ENCODE measurements around the gene CHRNE.

DNA sequence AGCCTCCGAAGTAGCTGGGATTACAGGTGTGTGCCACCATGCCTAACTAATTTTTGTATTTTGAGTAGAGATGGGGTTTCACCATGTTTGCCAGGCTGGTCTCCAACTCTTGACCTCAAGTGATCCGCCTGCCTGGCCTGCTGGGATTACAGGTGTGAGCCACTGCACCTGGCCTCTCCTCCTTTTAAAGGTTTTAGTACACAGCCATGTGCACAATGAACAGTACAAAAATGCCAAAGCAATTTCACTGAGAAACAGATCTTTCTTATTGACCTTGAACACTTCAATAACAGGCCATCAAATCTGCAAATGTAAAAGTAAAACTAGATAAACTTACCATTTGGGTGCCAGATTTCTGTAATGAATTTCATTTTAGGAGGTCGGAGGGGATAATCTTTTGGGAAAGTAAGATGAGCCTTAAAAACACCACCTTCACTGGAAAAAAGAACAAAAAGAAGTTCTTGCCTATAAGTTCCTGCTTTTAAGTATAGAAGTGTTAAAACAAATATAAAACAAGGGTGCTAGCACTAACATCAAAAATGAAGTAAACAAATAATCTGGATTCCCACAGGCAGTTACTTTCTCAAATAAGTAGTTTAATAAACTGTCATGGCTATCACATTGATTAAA is 32.7 kb upstream of the ANKFY1 start:
- RRBS: no CpG with 5 or more reads among the region's 3 CpGs

- RRBS: no CpG with 5 or more reads among the region's 4 CpGs
Observed at GRCh38 chr17:4342066-4342538, 24.4 kb downstream of the UBE2G1 start.

GRCh38 chr17:4518813-4519560 is 20.3 kb downstream of the SPNS2 start:
- RRBS: no CpG with 5 or more reads among the region's 23 CpGs

- RRBS: no CpG with 5 or more reads among the region's 10 CpGs
Observed at GRCh38 chr17:4573724-4574286, 10.5 kb upstream of the SMTNL2 start.

DNA sequence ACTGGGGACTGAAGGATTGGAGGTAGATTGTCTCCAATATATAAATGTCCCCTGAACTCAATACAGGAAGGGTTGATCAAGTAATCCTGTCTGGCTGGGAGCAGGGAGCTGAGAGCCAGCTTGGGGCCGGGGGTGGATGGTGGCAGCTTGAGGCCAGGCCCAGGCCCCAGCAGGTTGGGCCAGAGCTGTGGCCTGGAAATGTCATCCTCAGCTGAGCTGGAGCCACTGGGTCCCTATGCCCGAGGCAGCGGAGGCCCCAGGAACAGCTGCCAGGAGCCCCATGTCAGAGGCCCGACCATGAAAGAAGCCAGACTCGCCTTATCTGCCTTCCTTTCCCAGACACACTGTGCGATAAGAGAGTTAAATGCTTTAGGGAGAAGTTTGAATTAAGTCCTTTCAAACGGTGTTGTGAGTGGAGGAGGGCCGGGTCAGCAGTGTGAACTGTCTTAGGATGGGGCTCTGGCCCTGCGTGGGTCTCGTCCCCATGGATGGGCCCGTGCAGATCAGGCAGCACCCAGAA is 3.5 kb downstream of the SMTNL2 start:
- RRBS: no CpG with 5 or more reads among the region's 11 CpGs

- RRBS: 19% methylated on average over 4 of the region's 23 CpGs
Observed at GRCh38 chr17:4599663-4600370, 15.5 kb downstream of the SMTNL2 start.

DNA sequence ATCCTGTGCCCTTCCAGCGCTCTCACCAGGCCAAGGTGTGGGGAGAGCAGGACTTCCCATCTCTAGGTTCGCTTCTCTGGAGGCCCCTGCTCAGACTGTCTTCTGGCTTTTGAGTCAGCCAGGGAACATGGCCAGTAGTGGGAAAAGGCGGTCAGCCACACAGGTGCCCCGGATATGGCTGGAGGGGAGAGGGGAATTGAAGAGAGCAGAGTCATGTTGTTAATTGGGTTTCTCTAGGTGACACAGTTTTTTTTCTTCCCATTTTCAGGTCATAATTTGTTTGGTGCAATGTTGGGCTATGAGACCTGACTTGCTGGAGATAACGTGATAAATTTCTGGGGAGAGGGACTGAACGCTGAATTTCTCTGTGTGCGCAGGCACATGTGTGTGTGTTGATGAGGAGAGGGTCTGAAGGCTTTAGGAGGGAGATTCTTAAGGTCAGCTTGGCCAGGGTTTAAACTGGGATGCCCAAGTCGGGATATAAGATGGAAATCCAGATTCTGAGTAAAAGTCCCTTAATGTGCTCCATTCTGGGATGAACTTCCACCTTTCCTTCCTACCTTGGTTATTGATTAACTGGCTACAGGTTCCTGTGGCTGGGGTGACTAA is 1.7 kb downstream of the MINK1 start:
- RRBS: no CpG with 5 or more reads among the region's 8 CpGs

- RRBS: no CpG with 5 or more reads among the region's 12 CpGs
Observed at GRCh38 chr17:4837766-4838797, 4.9 kb downstream of the MINK1 start.

GRCh38 chr17:4849903-4850703 is 17.0 kb downstream of the MINK1 start:
- RRBS: no CpG with 5 or more reads among the region's 8 CpGs

DNA sequence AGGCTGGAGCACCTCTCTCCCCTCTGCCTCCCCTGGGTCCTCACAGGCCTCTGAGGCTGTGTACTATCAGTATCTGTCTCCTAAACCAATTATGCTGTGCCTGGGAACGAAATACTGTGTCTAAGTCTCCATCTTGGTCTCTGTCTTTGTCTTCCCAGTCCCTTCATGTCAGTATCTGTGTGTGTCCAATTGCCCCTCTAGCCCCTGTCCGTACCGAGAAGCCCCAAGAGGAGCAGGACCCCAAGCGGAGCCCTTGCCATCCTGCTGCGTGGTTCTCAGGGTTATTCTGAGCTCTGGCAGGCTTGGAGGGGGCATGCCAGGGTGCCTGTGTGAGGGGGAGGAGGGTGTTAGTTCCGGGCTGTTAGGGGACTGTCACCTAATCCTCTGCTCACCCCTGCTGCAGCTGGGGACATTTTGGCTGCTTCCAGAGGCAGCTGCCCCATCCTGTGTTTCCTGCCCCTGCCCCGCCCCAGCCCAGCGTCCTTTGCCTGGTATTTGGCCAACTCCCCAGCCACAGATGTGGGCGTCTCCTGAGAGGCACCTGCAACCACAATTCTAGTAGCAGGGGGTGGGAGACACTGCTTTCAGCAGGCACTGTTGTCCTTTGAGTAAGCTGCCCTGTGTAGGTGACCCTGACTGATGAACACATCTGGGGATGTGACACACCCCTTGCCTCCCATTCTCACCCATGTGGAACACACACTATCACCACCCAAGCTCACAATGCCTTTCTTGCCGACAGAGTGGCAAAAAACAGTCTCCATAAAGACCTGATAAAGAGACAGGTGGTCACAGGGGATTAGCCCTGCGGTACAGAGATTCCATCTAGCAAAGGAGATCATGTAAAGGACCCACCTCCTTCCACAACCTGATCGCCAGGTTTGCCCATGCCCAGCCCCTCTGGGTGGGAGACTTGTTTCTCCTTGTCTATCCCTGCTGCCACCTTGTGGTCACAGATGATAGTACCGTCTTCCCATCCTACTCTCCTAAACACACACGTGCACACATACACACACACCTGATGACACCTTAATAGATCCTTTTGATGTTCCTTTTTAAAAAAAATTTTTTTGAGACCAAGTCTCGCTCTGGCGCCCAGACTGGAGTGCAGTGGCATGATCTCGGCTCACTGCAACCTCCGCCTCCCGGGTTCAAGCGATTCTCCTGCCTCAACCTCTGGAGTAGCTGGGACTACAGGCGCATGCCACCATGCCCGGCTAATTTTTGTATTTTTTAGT is at the start of gene CHRNE:
Gene CHRNE (minus strand): TSS at position 295 of the 1,238 bp plus-strand sequence.
- RRBS: no CpG with 5 or more reads among the region's 22 CpGs

- RRBS: no CpG with 5 or more reads among the region's 9 CpGs
Observed at GRCh38 chr17:4944646-4945622, 3.4 kb downstream of the PFN1 start.

DNA sequence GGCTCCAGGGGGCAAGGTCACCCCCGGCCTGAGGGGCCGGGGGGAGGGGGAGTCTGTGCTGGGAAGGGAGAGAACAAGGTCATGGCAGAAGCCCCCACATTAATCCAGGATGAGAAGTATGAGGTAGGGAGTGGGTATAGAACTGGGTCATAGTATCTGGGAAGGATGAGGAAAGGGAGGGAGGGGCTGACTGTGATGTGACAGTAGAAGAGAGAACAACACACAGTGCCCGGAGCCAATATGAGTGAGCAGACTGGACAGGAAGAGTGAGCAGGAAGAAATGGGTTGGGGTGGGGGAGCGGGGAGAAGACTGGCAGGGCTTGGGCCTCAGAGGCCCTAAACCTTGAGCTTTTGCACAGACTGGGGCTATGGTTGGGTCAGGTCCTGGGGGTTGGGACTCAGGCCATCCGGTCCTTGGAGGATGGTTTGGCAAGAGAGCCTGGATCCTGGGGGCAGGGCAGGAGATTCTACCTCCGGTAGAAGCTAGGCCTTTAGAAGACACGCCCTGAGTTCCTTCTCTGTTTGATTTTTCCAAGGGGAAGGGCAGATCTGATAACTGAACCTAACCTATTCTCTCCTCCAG is 1.2 kb downstream of the CAMTA2 start:
- RRBS: 4% methylated on average over 2 of the region's 7 CpGs

- RRBS: no CpG with 5 or more reads among the region's 3 CpGs
Observed at GRCh38 chr17:5200234-5200875, 8.7 kb upstream of the ZNF594 start.

GRCh38 chr17:5210763-5211462 is 19.2 kb upstream of the ZNF594 start:
- RRBS: no CpG with 5 or more reads among the region's 8 CpGs

- RRBS: no CpG with 5 or more reads among the region's 6 CpGs
Observed at GRCh38 chr17:5337966-5338318, 55.9 kb downstream of the RABEP1 start.

DNA sequence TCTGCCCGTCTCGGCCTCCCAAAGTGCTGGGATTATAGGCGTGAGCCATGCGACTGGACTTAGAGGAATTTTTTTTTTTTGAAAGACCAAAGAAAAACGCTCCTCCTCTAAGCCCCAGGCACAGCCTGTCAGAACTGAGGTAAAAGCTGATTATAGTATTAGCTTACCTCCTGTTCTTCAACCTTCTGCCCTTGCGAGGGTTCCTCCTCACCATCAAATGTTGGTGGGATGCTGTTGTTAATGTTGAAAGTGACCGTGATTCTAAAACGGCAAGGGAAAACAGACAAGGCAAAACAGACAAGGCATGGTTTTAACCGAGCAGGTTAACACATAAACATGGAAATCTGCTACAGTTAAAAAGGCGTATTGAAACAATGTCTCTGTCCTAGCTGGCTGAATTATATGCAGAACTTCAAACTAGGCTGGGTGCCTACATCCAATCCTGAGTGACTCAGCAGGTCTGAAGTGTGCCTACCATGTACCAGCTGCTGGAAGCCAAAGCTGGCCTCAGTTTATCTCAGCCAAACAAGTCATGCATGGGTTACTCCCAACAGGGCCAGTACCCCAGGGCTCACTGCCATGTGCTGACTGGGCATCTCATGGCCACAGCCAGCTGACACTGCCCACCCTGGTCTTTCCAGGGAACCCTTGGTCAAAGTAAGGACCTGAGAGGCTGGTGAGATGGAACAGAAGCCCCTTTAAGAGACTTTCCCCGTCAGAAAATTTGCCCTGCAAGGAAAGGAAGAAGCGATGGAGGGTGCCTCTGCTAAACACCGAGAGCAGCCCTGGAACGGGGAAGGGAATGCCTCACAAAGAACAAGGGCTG is 4.0 kb downstream of the C1QBP start:
- RRBS: no CpG with 5 or more reads among the region's 14 CpGs

GRCh38 chr17:5504899-5505325 is 4.1 kb upstream of the ENSG00000286190 start:
- RRBS: no CpG with 5 or more reads among the region's 3 CpGs

DNA sequence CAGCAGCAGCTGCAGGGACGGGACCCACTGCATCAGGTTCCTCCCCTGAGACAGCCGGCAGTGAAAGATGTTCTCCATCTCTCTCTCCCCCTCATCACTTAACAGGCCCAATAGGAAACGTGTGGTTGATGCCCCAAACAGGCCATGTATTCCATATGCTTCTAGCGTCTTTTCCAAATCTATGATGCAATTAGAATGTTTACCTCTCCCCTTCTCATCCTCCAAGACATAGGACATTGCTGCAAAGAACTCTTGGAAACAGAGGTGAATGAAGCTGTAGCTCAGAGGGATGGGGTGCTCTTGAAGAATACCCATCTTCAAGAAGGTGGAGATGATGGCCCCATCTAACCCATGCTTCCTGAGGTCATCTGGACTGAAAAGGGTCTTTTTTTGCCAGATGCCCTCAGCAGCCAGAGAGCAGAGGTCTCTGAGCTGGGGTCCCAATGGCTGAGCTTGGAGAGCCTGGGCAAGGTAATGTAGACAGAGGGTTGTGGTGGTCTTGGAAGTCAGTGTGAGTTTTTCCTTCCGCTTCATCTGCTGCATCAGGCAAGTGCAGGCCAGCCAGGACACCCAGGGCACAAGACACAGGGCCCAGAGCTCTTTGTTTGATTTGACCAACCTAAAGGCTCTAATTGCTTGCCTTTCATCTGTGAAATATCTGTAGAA is 25.6 kb downstream of the NLRP1 start:
- RRBS: no CpG with 5 or more reads among the region's 5 CpGs

GRCh38 chr17:6068036-6068271 is 2.2 kb upstream of the WSCD1 start:
- RRBS: no CpG with 5 or more reads among the region's 3 CpGs

DNA sequence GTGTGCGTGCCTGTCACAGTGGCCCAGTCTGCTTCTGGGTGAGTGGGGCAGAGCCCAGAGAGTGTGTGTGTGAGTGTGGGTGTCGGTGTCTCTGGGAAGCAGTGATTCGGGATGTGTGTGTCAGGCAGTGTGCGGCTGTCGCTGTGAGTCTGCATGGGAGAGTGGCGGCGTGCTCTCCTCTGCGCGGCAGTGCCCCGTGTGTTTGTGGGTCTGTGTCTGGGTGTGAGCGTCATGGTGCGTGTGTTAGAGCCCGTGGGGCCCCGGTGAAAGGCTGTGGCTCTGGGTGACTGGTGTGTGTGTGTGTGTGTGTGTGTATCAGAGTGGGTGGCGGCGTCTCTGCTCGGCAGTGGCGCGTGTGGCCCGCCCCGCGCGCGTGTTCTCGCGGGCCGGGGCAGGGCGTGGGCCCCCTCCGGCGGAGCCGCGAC is 303 bp upstream of the WSCD1 start:
- RRBS: no CpG with 5 or more reads among the region's 32 CpGs